Right common carotid artery plus branches (tissue), 1 donor: ENCODE measurements around the genes OR8G1, TBRG1 and PUS3.

- PRO-cap, result no peak
These were observed 50.6 kb downstream of the SCN3B start for GRCh38 chr11:123603744-123604378.

- PRO-cap, result no peak
These were observed at the start of gene OR8G1 for GRCh38 chr11:124240979-124241387. TSS of gene OR8G1 (plus strand) at chr11:124241095.

- PRO-cap, result bidirectional peak, plus-strand start at chr11:124622875, minus-strand start at chr11:124622801
These were observed at the start of gene TBRG1 for GRCh38 chr11:124622586-124623543. TSS of gene TBRG1 (plus strand) at chr11:124622864.

- PRO-cap, result no peak
These were observed 20.9 kb downstream of the TBRG1 start for GRCh38 chr11:124643247-124644261.

DNA sequence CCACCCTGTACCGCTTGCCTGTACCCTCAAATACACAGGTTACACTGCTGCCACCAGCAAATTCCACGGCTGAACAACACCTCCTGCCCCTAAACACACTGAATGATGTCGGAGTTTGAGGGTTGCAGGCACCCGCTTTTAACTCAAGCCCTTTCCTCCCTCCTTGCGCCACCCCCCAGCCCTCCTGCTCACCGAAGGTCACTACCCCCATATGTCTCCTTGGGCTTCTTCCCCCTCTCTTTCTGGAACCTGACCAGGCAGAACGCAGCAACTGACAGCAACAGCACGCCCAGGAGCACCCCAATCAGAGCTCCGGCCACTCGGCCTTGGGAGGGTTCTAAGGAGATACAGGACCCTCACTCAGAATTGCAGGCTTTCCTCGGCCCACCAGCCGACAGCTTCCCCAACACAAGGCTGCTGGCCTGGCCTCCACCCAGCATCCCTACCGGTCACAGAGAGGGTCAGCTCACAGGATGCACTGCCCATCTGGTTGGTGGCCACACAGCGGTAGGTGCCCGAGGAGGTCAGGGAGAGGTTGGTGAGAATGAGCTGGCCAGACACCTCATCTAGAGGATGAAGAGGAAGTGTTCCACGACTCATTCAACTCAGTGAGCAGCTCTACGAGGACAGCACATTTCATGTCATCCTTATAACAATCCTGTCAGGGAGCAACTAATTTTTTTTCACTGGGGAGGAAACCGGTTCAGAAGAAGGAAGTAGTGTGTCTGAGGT is 3.7 kb downstream of the VSIG2 start:
- PRO-cap, result no peak

- PRO-cap, result no peak
These were observed 1.2 kb downstream of the VSIG2 start for GRCh38 chr11:124750423-124751660.

- PRO-cap, result no peak
These were observed 3.9 kb downstream of the ESAM start for GRCh38 chr11:124758168-124758701.

DNA sequence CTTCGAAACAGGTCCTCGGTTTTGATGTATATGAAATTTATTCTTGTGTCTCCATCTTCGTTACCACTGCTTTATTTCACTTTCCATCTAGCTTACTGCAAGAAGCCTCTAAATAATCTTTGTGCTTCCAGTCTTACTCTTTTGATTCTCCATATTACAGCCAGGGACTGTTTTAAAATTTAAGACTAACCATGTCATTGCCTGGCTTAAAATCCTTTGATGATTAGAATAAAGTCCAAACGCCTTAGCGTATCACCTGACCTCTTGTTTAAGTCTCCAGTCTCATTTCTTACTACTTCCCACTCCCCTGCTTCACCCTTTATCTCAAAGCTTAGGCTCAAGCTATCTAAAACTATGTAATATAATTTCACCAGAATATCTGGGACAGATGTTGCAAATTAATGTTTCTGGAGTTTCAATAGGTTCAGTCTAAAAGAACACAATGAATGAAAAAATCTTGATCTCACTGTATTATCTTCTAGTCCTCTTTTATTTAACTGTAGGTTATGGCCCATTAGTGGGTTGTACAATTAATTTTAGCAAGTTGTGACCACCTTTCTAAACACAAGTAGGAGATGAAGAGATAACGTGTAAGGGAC is 9.6 kb downstream of the MSANTD2 start:
- PRO-cap, result no peak

DNA sequence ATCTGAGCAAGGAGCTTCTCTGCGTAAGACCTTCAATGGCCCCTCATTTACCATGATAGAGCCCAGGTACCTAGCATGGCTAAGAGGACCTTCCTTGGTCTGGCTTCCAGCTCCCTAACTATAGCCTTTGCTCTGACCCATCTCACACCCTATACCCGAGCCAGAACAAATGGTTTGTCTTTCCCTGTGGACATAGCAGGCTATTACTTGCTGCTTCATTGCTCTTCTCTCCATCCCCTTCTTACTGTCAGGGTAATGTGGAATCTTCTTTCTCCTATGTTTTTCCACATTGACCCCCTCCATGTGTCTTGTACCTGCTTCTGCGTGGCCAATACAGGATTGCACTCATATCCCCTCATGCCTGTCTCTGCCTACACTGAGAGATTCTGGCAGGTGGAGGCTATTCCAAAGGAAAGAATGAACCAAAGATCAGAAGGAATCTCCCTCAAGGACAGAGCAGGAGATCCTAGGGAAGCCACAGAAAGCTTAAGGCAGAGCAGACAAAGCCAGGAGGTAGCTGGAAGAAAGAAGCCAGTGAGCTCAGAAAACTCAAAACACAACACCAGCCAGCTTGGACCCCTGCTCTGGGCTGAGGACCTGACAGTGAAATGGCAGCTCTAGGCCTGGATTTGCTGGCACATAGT is 5.2 kb downstream of the ROBO4 start:
- PRO-cap, result no peak

- PRO-cap, result bidirectional peak, plus-strand start at chr11:124921004, minus-strand start at chr11:124920983
These were observed 14.8 kb downstream of the HEPACAM start for GRCh38 chr11:124920846-124921597.

DNA sequence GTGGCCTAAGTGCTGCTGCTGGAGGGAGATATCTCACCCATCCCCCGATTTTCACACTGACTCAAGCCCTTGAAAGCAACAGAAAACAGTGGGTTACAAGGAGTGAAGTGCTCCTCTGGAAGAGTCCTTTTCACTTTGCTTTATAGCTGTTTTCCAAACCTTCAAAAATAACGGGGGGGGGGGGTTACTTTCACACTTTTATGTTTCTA is 843 bp downstream of the TMEM218 start:
- PRO-cap, result no peak

DNA sequence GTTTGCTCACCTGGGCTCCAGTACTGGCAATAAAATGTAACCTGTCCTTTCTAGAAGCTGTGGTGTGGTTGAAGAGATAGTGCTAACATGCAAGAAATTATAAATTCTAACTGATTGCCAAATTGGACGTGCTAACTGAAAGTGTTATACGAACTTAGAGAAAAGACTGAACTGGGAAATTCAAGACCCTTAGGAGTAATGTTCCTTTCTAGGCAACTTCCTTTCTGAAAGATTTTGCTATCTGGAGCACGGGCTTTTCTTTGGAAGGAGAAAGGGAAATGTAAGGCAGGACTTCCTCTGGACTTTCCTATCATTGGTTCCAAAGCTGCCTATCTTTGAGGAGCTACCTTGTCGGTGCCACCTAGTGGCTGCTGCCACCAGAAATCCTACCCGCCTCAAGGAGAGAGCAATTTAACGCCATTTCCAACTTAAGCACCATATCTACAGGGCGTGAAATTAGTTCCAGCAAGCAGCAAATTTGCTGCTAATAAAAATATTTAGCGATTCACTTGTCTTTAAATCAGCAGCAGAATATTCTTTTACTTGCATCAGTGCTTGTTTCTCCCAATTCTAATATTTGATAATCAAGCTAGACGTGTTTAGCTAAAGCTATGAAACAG is 12.7 kb upstream of the TMEM218 start:
- PRO-cap, result unidirectional peak, minus-strand start at position 226 of the sequence

DNA sequence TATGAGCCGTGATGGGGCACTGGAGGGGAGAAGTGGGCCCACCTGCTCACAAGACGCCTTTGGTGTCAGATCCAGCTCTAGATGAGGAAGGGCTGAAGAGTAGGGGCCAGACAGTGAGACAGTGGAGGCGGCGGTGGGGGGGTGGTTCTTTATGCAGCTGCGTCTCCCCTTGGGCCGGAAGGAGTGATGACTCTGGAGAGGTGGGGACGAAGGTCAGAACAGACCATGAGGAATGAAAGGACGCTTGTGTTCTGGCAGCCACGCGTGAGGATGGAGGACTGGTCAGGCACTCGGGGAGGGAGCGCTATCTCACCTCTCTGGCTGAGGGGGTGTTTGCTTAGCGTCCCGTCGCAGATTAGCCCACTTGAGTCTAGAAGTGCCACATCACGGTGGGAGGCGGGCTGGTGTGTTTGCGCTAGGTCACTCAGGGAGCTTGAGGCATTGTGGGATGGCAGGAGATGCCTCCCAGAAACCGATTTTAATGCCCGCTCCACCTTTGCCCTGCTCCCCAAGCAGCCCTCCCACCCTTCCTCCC is 97.6 kb downstream of the PKNOX2 start:
- PRO-cap, result no peak

DNA sequence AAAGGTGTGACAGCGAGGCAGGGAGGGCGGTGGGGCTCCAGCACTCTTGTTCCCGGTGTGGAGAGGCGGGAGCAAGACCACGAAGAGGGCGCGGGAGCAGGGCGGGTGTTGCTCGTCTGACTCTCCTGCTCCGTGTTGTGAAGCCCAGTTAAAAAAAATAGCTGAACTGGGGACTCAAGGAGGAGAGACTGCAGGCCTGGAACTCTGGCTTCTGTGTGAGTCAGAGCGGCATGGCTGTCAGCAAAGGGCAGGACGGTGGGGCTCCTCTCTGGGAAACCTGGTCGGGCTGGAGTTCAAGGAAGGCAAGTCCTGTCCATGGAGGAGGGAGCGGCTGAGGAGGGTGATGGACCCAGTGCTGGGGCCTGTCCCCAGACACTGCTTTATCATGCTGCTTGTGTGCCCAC is 152.4 kb downstream of the FEZ1 start:
- PRO-cap, result no peak

- PRO-cap, result no peak
These were observed 87.8 kb downstream of the FEZ1 start for GRCh38 chr11:125408151-125408861.

DNA sequence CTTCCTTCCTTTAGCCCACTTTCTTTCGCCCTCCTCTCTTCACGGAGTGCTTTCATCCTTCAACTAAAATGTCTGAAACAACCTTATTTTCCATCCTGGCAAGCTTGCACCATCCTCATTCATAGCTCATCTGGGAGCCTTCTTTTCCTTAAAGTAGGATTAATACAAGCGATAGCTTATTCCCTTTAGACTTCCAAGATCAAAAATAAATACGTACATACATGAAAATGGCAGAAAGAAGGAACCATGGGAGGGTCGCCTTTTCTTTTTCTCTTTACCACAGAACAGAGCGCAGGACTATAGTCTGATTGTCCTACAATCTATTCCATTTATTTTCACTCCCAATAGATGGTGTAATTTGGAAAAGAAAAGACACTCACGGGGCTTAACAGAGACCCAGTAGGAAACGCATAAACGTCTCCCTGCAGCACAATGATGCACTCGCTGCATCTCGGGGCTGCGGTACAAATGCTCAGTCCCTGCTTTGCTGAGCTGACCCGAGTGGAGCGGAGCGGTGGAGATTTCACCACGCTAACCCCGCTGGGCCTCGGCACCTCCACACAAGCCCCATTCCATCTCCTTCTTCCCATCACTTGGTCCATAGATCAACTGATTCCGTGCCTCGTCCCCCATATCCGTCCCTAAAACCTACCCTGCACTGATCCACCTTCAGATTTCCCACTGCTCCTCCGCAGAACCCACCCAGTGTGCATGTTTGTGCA is 1.6 kb downstream of the FEZ1 start:
- PRO-cap, result no peak

GRCh38 chr11:125902649-125903440 is at the start of gene PUS3:
TSS of gene PUS3 (minus strand) at chr11:125903206.
- PRO-cap, result unidirectional peak, minus-strand start at chr11:125903198

GRCh38 chr11:125951018-125951640 is 5.3 kb downstream of the VSIG10L2 start:
- PRO-cap, result unidirectional peak, minus-strand start at chr11:125951367

GRCh38 chr11:126148276-126148807 is 63.1 kb downstream of the RPUSD4 start:
- PRO-cap, result no peak

DNA sequence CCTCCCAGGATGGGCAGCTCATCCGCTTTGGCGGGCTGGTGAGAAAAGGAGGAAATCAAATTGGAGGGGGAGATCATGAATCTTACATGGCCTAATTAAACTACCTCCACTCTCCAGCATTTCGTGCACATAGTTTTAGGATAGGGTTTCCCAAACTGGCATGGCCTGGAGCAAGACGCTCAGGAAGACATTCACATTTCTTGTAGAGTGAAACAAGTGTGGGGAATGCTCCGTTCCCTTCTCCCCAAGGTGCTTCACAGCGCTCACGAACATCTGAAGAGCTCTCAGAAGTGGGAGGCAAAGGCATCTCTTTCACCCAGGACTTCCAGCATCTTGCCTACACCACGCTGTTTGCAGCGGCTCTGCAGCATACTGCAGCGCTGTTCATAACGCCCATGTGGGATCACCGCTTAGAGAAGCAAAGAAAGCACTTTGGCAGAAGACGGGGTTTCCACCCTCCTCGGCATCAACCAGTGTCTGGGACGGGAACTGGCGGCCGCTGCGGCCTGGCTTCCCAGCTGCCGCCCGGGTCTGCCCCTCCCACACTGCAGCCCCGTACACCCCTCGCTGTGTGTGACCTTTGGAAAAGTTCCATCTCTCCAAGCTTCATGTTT is 702 bp upstream of the TIRAP start:
- PRO-cap, result bidirectional peak, plus-strand start at position 466 of the sequence, minus-strand start at position 479 of the sequence